Smooth muscle cell (in vitro differentiated cells): ENCODE measurements around the genes SLC5A11 and APOBR.

- RAMPAGE, long total RNA = no peak
These were observed 969 bp downstream of the PRKCB start for GRCh38 chr16:23836403-23837500.

DNA sequence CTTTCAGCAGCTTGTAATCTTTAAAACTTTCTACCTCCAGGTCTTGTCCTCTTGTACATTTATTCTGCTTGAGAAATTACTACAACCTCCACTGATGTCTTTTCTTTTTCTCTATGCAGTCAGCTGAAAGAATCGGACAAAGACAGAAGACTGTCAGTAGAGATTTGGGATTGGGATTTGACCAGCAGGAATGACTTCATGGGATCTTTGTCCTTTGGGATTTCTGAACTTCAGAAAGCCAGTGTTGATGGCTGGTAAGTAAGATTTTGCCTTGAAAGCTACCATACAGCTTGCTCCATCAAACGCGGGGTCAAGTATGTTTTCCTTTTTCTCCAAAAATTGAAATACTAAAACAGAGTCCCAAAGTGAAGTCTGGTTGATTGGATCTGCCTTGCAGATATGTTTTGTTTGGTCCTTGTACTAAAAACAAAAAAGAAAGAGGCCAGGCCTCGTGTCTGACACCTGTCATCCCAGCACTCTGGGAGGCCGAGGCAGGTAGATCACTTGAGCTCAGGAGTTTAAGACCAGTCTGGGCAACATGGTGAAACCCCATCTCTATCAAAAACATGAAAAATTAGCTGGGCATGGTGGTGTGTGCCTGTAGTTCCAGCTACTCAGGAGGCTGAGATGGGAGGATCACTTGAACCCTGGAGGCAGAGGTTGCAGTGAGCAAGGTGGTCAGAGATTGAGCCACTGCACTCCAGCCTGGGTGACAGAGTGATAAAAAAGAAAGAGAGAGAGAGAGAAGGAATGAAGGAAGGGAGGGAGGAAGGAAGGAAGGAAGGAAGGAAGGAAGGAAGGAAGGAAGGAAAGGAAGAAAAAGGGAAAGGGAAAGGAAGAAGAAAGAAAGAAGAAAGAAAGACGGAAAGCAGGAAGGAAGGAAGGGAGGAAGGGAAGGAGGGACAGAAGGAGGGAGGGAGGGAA, 161.8 kb upstream of the CACNG3 start:
- RAMPAGE, long total RNA = no peak

GRCh38 chr16:24191309-24191763, 64.8 kb upstream of the CACNG3 start:
- RAMPAGE, long total RNA = no peak

DNA sequence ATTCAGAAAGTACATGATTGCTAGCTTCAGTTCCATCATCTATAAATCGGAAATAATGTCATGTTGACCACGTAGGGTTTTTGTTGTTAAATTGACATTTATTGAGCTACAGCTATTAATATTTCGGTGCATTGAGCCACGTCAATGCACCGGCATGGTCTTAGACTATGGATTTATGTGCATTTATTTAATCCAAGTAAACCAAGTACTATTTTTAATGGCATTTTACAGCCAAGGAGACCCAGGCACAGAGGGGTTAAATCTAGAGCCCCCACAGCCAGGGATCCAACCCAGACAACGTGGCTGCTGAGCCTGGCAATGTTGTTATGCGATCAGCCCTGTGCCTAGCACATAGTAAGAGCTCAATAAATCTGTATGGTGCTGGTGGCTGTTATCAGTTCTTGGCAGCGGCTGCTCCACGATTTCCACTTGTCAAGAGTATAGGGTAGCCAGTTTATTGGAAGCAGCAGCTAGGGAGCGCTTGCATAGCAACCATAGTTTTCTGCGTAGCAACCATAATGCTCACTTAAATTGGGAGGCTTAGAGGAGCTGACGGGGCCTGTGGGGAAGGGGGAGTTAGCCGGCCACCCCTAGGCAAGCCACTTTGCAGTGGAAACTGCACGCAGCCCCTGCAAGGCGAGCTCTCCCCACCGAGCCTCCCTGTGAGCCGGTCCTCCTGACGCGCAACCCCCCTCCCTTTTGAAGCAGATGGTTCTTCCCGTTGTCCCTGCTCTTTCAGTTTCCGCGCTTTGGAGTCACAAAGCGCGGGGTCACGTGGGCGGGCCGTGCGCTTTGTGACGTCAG, 487 bp upstream of the RBBP6 start:
- RAMPAGE, long total RNA = no peak

DNA sequence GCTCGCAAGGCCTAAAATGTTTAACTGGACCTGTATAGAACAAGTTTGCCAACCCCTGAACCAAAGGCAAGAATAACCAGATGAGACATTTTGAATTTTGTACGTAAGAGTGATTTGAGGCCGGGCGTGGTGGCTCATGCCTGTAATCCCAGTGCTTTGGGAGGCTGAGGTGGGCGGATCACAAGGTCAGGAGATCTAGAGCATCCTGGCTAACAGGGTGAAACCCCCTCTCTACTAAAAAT, 52.9 kb downstream of the TNRC6A start:
- RAMPAGE, long total RNA = no peak

DNA sequence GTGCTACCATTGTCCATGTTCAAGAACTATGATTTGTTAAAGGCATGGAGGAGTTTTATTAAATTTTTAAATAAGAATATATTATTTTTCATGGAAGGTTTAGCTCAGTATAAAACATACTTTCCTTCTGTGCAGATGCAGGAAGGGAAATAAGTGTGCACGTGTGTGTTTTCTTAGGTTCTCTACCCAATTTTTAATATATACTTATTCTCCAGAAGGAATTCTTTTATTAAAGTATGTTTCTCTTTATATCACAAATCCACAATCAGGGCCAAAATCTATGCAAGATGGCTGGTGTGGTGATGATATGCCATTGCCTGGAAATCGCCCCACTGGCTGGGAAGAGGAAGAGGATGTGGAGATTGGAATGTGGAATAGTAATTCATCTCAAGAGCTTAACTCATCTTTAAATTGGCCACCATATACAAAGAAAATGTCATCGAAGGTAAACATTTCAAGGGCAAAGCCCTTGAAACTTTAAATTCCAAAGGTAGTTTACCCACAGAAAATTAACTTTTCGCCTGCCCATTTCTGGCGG, 51.4 kb upstream of the SLC5A11 start:
- RAMPAGE, long total RNA = no peak

DNA sequence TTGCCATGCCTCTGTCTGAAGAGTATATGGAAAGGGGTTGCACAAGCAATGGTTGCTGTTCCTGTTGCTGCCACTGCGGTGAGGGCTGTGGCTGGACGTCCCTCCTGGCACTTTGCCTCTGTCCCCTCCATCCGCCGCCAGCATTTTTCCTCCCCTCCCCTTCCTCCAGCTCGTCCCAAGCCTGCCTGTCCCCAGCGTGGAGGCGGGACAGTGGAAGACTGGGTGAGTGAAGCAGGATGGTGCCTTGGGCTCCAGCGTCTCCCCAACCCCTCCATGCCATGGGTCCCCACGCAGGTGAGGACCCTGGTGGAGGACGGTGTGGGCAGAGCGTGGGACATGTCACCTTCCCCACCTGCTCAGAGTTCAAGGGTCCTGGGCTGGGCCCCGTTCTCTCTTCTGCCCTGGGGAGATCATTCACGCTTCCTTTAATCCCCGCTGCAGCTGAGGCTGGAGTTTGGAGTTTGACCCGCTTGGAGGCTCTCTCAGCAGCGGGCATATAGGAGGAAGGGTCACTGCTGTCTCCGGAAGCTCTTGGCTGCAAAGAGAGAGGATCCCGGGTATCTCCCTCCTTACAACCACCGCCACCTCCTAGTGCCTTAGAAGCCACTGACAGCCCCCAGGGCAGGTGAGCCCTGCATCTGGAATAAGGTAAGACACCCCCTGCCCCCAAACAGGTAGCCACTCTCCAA, at the start of gene SLC5A11:
Gene SLC5A11, plus strand, starts transcription at position 173 of the 689 bp plus-strand sequence.
- RAMPAGE, long total RNA = no peak

DNA sequence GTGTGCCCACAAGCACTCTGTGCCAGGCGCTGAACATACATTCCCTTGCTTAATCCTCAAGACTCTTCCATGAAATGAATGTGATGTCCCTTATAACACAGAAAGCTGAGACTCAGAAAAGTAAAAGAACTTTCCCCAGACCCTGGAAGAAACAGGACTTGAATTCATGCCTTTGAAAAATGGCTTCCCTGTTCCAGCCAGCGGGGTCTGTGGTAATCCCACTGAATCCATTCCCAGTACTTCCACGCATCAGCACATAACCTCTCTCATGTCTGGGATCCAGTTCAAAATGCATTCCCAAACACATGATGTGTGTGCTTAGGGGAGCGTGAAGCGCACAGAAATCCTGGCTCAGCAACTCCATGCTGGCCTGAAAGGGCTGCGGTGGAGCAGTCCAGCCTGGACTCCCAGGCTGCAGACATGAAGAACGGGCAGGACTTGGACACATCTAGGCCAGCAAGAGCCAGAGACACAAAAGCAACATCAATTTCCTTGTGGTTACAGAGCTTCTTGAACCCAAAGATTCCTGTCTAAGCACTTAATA, 23.4 kb downstream of the NSMCE1 start:
- RAMPAGE, long total RNA = no peak

DNA sequence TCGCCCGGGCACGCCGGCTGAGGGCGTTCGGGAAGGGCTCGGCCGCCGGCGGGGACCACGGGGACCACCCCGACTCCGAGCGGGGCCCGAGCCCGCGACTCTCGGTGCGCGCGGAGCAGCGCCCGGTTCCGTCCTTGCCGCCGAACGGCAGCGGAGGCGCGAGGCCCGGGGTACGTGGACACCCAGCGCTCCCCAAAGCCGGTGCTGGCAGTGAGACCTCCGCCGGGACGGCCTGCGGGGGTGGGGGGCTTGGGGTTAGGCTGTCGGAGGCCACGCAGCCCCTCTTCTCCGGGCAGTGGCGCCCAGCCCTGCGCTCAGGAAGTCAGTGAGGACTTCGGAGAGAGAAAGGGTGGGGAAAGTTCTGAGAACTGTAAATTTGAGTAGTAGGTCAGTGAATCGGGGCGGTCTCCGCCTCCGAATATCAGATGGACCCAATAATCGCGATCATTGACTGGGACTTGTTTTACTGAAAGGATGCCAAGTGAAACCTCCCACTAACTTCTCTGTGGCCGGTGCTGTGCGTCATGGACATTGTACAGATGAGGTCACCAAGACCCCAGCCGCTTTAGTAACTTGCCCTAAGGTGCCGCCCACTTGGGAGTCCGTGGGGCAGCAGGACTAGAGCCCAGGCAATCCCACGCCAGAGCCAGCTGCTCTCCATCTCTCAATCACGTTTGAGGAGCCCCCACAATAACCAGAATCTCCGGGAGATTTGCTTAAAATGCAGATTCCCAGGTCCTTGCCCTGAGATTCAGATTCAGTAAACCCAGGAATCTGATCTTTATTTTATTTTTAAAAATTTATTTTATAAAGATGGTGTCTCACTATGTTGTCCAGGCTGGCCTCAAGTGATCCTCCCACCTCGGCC, 522 bp downstream of the IL4R start:
- RAMPAGE, long total RNA = no peak

DNA sequence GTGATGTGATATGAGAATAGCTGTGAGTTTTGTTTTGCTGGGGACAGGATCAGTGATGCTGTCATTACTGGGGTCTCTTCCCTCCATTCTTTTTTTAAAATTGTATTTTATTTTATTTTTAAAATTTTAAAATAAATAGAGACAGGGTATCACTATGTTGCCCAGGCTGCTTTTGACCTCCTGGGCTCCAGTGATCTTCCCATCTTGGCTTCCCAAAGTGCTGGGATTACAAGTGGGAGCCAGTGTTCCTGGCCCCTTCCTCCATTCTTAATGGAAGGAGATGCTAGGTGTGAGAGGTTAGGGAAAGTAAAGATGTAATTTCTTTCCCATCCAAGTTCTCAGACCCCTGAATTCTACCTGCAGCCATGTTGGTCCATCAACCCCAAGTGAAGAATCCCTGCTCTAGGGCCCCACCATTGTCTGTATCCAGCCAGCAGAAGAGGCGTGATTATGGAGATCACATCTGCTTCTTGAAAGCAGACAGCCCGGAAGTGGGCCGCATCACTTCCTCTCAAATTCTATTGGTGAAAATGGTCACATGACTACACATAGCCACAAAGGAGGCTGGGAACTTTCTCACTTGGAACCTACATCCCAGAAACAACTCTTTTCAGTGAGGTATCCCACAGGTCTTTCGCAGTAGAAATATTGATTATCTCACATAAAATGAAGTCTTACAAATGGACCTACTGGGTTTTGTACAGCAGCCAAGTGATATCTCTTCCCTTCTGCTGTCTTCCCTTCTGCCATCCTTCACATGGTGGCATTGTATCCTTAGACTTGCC, 40.0 kb downstream of the IL4R start:
- RAMPAGE, long total RNA = no peak

DNA sequence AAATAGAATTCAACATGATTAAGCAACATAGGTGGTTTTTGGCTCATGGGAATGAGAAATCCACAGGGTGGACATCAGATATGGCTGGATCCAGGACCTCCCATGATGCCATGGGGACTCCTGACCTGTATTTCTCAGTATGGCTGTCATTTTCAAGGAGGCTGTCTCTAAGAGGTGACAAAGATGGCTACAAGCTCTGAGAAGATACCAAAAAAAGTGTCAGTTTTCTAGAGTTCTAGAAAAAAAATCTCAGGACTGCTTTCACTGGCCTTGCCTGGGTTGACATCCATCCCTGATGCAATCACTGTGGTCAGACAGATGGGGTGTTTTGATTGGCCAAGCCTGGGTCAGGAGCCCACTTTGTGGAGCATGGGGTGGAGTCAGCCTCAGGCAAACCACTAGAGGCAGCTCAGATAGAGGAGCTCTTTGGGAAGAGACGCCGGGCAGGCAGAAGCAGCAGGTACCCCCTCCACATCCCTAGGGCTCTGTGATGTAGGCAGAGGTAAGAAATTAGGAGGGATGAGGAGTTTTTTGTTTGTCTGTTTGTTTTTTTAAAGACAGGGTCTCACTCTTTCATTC, 25.0 kb downstream of the IL21R start:
- RAMPAGE, long total RNA = no peak

DNA sequence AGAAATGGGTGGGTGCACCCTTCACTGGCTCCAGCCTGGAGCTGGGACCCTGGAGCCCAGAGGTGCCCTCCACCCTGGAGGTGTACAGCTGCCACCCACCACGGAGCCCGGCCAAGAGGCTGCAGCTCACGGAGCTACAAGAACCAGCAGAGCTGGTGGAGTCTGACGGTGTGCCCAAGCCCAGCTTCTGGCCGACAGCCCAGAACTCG, 46.5 kb downstream of the IL21R start:
- RAMPAGE, long total RNA = no peak

GRCh38 chr16:27625157-27625975, 75.4 kb downstream of the KATNIP start:
- RAMPAGE, long total RNA = no peak

DNA sequence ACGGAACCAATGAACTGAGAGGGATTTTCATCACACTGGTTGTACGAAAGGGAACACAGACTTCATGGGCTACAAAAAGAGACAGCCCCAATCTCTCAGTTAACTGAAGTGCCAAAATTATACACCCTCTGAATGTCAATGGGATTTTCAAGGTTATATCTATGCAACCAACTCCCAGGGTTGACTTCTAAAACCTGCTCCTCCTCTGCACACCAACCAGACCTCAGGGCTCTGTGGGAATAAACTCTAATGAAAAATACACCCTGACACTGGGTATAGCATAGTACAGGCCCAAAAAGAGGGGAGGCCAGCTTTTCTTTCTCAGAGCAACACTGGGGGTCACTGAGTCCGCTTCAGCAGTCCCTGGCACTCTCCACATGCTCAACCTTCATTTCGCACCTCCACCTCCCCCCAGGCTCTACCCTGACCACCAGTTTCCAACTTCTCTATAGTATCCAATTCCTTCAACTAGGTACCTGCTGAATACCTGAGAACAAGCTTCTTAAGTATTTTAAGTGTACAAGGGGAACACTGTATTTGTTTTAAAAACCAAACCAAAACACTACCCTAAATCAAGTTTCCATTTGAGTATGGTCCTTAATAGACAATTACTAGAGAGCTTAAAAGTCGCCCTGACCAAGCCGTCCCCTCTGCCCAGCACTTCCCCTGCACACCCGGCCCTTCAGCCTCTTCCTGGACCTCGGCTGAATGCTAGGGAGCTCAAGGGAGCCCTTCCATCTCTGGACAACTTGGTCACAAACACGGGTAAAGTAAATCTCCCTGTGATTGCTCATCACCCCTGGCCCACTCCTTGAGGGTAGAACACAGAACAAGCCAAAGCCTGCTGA, 64.7 kb upstream of the GSG1L start:
- RAMPAGE, long total RNA = no peak

GRCh38 chr16:28172217-28172737, 39.5 kb downstream of the XPO6 start:
- RAMPAGE, long total RNA = no peak

GRCh38 chr16:28210620-28211689, 810 bp downstream of the XPO6 start:
- RAMPAGE, long total RNA = no peak

DNA sequence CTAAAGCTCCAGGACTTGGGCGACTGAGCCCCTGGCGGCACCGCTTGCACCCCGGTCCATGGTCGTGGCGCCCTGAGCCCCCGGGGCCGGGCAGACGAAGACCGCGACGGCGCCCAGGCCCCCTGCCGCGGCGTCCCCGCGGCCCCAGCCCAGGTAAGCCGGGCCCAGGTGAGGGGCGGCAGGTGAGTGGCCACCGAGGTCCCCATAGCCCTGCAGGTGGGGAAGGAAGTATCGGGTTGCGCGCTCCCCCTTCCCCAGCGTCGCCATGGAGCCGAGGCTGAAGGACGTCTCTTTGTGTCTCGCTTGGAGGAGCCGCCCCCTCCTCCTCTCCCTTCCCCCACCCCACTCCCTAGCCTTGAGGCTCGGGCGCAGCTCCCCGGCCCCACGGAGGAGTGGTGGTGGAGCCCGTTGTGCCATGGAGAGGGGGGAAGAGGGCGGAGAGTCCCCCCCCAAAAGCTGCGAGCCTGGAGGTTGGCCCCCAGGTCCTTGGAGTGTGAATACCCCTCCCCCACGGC, 880 bp downstream of the SBK1 start:
- RAMPAGE, long total RNA = no peak

DNA sequence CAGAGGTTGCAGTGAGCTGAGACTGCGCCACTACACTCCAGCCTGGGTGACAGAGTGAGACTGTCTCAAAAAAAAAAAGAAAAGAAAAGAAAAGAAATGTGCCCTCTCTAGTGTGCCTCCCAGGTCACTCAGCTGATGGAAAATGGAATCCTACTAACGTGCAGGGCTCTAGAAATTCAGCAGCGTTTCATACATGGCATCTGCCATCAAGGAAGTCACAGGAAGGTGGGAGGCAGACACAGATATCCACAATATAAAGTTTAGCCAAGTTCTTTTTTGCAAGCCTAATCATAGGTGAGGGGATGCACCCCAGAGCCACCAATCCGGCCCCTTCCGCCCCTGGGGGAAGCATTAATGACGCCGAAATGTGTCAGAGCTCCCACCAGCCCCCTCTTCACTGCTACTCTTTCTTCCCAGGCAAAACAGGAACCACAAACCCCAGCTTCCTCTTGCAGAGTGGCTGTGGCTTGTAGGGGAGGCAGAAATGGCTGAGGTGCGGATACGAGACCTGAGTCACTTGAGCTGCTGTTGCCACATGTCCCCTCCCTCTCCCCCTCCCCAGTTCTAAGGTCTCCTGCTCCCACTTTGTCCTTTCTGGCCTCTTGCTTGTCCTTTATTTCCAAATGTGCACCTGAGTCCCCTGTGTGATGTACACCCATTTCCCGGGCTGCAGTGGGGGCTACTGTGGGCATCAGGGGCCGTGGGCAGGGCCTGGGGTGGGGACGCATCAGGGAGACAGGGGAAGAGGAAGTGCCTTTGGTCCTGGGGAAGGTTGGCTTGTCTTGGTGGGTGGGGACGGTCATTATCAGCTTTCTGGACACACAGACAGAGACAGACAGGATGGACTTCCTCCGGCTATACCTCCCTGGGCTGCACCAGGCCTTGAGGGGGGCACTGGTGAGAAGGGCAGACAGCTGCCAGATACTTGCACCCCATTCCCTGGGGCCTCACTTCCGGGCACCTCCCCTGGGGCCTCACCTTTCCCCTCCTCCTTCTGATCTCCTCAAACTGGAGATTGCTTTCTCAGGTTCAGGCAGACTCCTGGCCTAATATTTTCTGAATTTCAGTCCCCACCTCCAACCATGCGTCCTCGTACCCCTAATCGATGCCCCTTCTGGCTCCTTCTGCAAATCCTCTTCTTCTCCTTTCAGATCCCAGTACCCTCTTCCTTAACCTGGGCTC, at the start of gene APOBR:
Gene APOBR, plus strand, starts transcription at position 802 of the 1,182 bp plus-strand sequence.
- RAMPAGE, long total RNA = no peak

GRCh38 chr16:28526522-28526857, 12.3 kb downstream of the NUPR1 start:
- RAMPAGE, long total RNA = no peak

GRCh38 chr16:28835044-28835822, 10.9 kb downstream of the TUFM start:
- RAMPAGE, long total RNA = no peak